Metanephros (tissue), 2 donors: ENCODE data around the genes IL17REL, MOV10L1 and PPP6R2.

- RAMPAGE, long total RNA = no peak
Observed at GRCh38 chr22:49867073-49867596, 13.5 kb downstream of the ZBED4 start.

DNA sequence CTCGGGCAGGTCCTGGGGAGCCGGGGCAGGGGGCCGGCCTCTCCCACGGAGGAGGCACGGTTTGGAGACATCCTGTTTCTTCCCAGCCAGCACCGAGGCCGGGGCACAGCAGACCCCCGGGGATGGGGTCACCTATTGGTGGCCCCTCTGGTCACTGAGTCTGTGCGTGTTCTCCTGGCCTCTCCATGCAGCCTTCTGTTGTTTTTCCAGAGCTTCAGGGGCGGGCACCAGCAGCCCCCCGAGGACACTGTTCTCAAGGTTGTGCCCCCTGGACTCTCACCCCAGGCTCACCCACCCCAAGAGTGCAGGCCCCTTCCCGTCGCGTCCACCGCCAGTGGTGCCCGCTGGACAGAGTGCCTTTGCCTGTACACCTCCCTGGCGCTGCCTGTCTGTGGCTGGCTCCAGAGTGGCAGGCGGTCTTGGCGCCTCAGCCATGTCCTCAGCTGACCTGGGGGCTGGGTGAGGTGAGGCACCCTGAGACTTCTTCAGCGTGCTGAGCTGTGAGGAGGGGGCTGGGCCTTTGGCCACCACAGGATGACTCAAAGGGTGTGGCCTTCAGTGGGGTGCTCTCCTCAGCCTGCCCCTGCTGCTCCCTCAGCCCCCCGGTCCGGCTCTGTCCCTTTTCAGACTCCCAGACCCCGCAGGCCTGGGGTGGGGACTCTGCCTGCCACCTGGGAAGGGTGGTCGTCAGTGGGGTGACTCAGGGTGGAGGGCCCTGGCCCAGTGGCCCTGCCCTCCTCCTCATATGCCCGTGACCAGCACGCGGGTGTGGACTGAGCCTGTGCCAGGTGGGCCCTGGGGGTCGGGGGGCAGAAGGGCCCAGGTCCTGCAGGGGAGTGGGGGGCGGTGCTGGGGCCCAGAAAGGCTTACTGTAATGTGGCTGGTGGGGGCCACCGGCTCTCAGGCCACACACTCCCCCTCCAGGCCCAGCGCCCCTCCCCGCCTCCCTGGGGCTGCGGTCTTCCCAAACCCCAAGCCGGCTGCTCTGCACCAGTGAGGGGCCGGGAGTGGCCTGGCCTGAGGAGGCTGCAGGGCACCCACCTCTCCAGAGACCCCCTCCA is 15.7 kb downstream of the CRELD2 start:
- RAMPAGE, long total RNA = no peak

- RAMPAGE, long total RNA = no peak
Observed at GRCh38 chr22:49963276-49964324, 3.0 kb downstream of the PIM3 start.

DNA sequence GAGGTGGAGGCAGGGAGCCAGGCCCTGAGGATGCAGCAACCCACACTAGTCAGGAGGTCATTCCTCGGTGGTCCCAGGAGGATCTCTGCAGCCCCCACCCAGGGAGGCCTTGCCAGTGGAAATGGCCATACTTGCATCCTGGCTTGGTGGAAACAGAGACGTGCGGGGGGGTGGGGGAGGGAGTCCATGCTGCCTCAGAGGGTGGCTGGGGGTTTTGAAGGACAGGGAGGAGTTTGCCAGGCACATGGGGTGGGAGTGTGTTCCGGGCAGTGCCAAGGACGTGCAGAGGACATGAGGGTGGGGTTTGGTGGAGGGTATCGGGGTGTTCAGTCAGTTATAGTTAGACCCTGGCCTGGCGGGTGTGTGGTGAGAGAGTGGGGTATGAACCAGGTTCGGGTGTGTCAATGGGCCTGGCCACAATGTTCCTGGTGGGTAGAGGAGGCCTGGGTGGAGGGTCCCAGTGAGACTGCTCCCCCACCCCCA is 3.8 kb downstream of the PIM3 start:
- RAMPAGE, long total RNA = no peak

- RAMPAGE, long total RNA = no peak
Observed at GRCh38 chr22:49969627-49969824, 9.0 kb downstream of the PIM3 start.

- RAMPAGE, long total RNA = no peak
Observed at GRCh38 chr22:49969825-49970393, 9.3 kb downstream of the PIM3 start.

DNA sequence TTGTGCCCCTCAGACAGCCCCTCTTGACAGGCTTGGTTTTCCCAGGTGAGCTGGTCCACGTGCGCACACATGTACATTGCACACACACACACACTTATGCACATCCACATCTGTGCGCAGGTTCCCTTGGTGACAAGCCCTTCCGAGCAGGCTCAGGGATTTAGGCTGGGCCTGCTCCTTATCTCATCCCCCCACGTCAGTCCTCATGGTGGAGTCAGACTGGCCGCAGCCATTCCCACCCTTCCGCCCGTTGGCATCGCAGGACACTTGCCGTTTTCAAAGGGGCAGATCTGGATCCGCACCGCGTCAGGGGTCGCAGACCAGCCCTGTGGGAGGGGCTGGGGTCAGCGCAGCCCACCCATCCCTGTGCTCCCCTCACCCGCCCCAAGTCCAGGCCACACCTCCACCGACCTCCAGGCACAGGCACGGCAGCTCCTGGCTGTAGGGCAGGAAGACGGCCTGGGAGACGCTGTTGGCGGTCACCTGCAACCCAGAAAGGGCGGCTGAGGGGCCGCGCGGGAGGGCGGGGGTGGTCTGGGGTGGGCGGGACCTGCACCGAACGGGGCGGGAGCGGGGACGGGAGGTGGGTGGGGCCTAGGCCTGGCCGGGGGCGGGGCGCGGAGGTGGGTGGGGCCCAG is 13.4 kb downstream of the IL17REL start:
- RAMPAGE, long total RNA = no peak

DNA sequence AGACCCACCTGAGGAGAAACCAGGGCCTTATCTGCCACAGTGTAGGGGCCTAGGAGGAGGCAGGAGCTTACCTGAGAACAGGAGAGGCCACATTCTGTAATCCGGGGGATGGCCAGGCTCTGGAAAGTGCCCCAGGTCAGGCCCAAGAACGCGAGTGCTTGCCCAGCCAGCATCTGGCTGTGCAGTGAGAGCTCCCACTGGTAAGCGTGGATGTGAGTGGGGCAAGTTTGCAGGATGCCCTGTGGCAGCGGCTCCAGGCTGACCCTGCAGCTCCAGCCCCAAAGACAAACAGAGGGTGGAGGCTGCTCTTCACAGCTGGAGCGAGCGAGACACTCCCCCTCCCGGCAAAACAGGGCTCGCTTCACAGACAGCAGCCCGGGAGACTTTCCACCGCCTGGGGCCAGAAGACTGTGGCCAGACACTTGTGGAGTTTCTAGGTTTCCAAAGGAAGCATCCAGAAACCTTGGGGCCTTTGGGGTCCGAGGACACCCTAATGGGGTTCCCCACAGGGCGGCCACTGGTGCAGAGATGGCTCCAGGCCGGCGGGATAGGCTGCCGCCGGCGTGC is at the start of gene IL17REL:
TSS of gene IL17REL (minus strand) at position 292 of the 567 bp plus-strand sequence.
- RAMPAGE, long total RNA = no peak

DNA sequence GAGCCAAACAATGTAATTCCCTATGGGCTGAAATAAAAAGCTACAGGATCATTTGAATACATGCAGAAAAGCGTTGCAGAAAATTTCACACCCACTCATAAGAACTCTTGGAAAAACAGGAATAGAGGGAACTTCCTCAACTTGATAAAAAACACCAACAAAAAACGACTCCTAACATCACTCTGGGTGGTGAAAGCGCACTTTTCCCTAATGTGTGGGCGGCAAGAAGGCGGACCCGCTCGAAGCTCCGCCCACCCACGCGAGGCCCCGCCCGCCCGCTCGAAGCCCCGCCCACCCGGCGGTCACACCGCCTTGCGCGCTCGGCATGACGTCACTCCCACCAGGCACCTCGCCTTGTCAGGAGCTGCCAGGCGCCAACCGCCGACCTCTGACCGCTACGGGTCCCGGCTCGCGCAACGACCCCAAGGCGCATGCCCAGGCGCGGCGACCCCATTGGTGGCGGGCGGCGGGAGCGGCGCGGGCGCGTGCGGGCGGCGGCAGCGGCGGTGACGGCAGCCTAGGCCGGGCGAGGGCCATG is at the start of gene MOV10L1:
TSS of gene MOV10L1 (plus strand) at position 453 of the 538 bp plus-strand sequence.
- RAMPAGE, long total RNA = no peak

DNA sequence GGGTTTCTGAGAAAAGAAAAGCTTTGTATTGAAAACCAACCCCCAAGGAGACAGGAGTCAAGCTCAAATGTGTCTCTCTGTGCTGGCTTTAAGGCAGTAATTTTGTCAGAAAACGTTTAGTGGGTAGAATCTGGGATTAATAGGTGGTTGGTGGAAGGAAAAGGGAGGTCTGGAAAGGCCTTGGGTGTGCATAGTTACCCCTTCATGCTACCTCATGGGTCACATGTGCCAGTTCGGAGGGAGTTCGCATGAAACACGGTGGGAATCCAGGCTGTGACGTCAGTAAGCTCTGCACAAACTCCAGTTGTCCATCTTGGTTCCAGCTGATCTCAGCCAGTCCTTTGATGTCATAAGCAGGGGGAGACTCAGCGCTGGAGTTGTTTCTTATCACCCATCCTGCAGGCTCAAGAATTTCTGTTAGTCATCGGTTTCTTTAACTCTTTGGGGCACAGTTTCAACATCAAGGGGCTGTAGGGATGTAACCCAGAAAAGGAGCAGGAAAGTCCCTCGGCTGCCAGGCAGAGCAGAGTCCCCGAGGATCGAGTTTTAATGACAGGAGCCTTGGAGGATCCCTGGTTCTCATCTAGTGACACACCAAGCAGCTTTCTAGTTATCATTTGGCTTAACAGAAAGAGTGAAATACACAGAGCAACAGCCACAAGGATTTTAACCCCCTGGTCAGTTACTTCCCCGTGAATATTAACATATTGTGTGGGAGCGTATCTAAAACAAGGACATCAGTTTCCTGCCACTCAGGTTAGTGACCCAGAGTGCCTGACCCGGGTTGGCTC is 28.9 kb downstream of the MOV10L1 start:
- RAMPAGE, long total RNA = no peak

DNA sequence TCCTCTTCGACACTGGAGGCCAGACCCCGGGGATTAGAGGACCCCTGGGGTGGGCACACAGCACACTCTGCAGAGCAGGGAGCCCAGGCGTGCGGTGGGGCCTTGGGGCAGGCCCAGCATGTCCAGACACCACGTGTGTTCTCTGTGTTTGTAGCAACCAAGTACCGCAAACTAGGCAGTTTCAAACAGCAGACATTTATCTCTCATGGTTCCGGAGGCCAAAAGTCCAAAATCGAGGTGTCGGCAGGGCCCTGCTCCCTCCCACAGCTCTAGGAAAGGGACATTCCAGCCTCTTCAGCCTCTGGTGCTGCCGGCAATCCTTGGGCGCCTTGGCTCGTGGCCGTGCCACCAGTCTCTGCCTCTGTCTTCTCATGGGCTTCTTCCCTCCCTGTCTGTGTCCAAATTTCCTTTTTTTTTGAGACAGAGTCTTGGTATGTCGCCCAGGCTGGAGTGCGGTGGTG is 1.5 kb downstream of the PANX2 start:
- RAMPAGE, long total RNA = no peak

- RAMPAGE, long total RNA = no peak
Observed at GRCh38 chr22:50182650-50183527, 2.8 kb upstream of the TRABD start.

DNA sequence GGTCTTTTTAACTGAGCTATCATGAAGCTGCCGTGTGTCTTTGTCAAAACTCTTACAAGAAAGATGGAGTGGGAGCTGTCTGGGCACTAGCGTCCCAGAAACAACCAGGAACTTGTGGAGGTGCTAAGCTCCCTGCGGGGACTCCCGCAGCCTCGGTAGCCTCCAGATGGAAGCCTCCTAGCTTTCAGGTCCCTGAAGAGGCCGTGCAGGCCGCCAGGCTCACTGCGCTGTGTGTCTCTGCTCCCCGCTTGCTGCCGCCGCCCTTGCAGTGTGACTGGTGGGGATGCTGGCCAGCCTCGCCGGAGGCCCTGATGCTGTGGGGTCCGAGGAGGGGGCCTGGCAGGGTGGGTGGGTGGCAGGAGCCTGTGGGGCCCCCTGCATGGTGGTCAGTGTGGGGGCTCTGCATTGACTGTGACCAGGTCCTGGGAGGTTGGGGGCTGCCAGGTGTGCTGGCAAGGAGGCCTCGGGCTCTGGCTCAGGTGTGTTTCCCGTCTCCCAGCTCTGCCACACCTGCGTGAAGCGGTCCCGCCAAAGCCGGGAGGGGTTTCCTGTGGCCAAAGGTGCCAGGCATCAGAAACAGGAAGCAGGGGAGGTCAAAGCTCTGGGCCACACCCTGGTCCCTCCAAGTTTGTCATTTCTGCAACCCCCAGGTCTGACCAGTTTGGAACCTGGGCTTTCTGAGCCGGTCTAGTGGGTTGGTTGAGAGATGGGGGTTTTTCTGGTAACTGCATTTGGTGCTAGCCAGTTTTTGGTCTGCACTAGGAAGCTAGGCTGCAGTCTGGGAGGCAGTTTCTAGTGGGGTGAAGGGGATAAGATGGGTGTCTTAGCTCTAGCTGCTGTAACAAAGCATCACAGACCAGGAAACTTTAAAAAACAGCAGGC is 1.3 kb downstream of the TRABD start:
- RAMPAGE, long total RNA = no peak

GRCh38 chr22:50203084-50203782 is 2.4 kb downstream of the SELENOO start:
- RAMPAGE, long total RNA = no peak

DNA sequence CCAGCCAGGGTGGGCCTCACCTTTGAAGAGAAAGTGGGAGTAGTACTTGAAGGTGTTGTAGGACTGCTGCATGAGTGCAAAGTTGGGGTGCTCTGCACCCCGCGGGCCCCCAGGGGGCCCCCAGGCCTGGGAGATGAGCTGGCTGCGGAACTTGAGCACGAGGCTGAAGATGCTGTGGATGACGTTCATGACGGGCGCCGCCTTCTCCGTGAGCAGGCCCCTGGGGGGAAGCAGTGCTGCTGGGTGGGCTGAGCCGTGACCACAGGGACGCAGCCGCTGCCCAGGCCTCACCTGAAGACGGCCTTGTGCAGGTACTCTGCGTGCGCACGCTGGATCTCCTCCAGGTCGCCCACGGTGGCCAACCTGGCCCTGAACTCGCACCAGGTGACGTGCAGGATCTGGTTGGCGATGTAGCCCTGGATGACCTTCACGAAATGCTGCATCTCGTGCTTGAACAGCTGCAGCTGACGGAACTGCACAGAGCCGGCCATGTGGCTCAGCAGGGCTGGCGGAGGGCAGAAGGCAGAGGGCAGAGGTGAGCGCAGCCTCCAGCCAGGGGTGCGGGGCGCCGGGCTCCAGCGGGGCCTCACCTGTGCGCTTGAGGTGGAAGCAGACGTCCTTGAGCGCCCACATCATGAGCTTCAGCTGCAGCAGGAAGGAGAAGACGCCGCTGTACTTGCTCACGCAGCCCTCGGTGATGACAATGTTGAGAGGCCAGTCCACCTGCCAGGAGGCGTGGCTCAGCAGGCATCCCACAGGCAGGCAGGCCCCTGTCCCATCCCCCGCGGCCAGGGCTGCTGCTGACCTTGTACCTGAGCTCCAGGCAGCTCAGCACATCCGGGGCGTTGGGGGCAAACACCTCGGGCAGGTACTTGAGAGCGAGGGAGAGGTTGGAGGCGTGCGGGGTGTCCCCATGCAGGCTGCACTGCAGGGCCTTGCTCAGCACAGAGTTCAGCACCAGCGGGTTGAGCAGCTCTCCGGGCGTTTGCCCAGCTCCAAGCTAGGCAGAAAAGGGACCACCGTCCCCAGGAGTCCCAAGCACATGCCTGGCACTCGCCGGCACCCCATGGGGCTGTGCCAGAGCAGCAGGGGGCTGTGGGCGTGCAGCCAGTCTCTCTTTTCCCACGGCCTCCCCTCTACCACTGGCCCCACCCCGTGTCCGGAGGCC is 17.5 kb downstream of the SELENOO start:
- RAMPAGE, long total RNA = no peak

GRCh38 chr22:50279444-50279839 is 9.3 kb upstream of the MAPK11 start:
- RAMPAGE, long total RNA = no peak

DNA sequence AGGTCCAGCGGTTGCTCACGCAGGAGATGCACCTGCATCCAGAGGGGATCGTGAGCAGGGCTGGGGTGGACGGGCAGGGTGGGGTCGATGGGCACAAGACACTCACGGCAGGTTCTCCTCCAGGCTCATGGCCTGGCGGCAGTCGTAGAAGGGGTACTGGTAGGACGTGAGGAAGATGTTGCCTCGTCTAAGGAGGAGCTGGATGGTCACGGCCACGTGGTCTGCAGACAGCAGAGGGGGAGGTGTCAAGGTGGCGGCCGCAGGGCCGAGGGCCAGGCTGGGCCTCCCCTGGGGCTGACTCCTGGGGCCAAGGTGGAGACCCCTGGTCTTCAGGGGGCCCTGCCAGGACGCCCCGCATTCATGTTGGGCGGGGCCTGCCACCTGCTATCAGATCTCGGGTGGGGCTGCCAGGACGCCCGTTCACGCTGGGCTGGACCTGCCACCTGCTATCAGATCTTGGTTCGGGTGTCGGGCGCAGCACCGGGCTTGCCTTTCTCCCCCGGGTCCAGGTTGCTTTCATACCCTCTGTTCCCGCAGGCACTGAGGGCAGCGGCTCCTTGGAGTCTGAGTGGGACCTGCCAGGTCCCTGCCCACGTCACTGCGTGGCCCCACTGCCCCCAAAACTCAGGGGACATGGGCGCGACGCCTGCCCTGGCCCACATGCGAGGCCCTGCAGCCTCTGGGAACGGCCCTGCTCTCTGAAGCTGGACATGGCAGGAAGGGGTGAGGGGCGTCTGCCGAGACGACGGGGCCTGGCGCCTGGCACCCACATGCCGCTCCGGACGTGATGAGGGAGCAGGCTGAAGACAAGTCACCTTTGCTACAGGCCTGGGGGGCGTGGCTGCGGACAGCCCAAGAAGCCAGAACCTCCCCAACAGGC is 16.1 kb upstream of the MAPK11 start:
- RAMPAGE, long total RNA = no peak

DNA sequence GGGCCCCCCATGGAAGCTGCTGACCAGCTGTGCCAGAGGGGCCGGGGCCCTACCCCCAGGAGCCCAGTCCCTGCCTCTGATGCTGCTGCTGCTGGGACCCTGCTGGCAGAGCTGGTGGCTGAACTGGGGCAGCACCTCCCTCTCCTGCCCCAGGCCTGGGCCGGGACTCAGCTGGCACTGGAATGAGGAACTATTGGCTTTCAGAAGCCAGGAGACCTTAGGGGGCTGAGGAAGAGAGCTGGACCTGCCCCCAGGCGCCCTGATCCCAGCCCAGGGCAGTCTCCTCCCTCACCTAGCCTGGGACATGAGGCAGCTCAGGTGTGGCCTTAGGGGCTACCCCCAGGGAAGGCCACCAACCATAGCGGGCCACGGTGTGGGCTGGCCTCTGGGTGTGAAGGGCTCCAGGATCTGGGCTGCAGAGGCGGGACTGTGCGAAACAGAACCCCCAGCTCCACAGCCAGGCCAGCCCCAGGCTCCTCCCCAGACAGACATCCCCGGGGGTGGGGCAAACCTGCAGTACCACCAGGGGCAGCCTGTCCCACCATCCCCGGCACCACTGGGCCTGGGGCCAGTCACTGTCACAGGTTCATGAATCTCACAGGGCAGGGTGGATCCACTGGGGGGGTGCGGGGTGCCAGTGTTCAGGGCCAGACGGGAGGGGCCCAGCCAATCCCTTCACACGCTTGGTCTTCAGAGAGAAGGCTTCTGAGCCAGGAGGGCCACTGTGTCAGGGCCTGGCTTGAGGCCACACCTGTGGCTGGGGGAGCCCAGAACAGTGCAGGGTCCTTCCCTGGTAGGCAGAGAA is 3.5 kb downstream of the PLXNB2 start:
- RAMPAGE, long total RNA = no peak

DNA sequence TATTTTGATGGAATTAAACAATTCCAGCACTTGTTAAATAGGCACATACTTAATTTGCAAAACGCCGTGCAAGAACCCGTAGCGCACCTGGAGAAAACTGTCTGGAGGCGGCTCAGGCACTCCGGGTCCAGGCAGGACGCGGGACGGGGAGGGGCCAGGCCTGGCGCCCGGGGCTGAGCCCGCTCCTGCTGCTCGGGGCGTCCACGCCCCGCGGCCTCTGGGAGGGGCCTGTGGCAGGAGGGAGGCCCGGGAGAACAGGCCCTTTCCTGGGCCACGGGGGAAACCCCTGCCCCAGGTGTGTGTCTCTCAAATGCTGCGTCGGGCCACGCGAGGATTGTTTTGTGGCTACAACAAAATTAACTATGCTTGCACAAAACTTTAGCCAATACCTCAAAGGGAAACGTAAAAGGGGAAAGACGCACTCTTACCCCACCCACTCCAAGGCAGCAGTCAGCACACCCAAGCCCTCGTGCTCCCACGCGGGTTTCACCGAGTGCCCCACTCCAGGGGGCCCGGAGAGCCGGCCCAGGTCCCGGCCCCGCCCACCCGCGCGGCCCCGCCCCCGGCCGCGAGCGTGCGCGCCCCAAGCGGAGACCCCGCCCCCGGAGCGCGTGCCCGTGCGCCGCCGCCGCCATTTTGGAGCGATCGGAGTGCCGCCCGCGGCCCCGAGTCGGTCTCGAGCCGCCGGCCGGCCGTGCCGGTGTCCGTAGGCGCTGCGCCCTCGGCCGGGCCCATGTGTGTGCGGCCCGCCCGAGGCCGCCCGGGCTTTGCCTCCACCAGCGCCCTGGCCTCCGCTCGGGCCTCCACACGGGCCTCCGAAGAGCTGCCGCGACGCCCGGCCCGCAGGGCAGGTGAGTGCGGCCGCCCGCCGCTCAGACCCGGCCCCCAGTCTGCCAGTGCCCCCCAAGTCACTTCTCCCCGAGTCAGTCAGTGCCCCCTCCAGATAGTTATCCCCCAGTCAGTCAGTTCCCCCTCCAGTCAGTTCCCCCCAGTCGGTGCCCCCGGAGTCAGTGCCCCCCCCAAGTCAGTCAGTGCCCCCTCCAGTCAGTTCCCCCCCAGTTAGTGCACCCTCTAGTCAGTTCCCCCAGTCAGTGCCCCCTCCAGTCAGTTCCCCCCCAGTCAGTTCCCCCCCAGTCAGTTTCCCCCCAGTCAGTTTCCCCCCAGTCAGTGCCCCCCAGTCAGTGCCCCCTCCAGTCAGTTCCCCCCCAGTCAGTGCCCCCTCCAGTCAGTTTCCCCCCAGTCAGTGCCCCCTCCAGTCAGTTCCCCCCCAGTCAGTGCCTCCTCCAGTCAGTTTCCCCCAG is at the start of gene PPP6R2:
TSS of gene PPP6R2 (plus strand) at position 628 of the 1,301 bp plus-strand sequence.
- RAMPAGE, long total RNA = no peak

DNA sequence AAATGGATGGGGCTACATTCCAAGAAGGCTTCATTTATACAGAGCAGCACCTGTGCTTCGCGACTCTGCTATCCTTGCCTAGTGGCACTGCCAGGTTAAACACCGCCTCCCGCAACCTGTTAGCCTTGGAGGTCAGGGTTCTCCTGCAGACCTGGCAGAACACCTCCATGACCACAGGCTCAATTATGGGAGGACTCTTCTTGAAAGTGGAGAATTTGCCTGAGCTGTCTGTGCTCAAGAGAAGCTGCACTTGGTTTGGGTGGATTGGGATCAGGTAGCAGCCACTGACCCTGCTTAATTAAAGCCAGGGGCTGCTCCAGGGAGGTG is 56.2 kb downstream of the PPP6R2 start:
- RAMPAGE, long total RNA = no peak